ENCODE data around the genes ING5 and PDCD1.

DNA sequence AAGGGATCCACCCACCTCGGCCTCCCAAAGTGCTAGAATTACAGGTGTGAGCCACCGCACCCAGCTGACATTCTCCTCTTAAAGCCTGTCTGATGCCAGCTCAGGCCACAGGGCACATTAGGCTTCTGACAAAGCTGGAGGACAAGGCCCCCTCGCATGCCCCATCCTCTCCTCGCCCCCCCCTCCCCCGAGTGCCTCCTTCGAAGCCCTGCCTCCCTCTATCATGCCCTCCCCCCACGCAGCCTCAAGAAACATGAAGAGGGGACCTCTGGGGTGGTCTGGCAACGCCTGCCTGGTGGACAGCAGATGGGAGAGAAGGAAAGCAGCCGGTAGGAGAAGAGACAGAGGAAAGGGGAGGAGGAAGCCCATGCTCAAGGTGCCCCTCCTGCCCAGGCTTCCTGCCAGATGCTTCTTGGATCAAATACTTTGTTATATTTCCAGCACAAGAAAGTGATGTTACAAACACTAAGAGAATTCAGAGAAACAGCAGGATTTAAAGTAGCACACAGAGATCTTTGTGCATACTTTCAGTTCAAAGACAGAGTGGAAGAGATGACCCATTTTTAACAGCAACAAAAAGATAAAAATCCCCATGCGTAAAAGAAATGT, 18.9 kb downstream of the BOK start:
- PRO-cap, result no peak

DNA sequence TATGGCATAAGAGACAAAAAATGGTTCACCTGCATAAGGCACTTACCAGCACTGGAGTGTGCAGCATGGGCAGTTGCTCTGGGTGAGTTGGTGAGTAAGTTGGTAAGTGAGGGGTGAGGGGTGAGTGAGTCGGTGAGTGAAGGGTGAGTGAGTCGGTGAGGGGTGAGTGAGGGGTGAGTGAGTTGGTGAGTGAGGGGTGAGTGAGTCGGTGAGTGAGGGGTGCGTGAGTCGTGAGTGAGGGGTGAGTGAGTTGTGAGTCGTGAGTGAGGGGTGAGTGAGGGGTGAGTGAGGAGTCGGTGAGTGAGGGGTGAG, 17.4 kb downstream of the THAP4 start:
- PRO-cap, result no peak

GRCh38 chr2:241670576-241670738, 16.2 kb downstream of the DTYMK start:
- PRO-cap, result no peak

DNA sequence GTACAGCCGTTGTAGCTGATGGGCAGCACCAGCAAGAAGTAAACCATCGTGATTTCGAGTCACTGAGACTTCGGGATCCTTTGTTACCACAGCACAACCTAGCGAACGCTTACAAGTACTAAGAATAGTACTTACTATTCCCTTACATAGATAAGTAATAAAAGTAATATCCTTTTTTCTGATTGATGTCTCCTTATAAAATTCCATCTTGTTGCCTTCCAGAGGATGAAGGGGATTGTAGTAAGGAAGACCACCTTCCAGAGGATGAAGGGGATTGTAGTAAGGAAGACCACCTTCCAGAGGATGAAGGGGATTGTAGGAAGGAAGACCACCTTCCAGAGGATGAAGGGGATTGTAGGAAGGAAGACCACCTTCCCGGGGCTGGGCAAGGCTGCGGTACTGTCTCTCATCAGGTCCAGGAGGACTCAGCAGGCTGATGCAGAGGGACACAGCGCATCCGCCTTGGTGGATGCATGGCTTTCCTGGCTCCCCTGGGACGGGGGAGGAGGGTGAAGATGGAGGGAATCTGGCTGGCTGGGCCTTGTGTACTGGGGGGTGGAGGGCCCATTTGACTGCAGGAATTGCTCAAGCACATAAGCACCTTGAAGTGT, 3.1 kb upstream of the DTYMK start:
- PRO-cap, result no peak

- PRO-cap, result bidirectional peak, plus-strand start at chr2:241702040, minus-strand start at chr2:241701881; bidirectional peak, plus-strand start at chr2:241702483, minus-strand start at chr2:241702331; bidirectional peak, plus-strand start at chr2:241702764, minus-strand start at chr2:241702615
These were observed at the start of gene ING5 for GRCh38 chr2:241701813-241702871. Gene ING5 (plus strand): TSS chr2:241702039.

DNA sequence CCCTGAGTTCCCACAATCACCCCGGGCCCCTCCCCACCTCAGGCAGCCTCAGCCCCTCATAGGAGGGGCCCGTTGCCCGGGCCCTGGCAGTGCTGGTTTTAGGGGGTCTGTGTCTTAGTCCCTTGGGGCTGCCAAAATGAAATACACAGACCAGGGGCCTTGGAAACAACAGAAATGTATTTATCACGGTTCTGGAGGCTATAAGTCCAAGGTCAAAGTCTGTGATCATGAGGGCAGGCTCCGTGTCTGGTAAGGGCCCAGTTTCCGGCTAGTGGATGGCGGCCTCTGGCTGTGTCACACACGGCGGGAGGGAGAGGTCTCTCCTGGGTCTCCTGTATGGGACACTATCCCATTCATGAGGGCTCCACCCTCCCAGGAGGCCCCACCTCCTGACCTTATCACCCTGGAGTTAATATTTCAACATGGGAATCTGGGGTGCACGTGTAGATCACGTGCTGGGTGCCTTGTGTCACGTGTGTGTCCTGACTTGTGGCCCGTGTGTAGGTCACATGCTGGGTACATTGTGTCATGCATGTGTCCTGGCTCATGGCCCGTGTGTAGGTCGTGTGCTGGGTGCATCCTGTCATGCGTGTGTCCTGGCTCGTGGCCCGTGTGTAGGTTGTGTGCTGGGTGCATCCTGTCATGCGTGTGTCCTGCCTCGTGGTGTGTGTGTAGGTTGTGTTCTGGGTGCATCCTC, 9.9 kb downstream of the NEU4 start:
- PRO-cap, result no peak

- PRO-cap, result unidirectional peak, minus-strand start at chr2:241858890
These were observed at the start of gene PDCD1 for GRCh38 chr2:241858740-241859283. Gene PDCD1 (minus strand): TSS chr2:241858894.

DNA sequence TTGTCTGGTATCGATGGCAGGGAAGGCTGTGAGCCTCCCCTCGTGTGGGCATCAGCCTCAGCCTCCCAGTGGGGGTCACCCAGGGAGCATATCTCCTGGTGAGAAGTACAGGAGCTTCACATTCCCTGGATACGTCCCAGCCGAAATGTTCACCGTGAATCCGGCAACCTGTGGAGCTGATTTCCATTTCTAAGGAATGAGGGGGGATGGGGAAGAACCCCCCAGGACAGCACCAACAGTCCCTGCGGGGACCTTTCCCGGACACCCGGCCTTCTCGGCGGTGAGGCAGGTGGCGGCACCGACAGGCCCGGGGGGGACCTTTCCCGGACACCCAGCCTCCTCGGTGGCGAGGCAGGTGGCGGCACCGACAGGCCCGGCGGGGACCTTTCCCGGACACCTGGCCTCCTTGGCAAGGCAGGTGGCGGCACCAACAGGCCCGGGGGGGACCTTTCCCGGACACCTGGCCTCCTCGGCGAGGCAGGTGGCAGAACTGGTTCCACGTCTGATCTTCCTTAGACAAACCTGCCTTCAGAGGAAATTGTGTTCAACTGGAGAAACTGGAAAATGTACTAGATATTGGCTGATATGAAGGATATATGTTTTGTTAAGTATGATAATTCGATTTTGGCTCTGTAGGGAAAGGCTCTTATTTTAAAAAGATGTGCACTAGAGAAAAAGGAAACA, 9.5 kb downstream of the FAM240C start:
- PRO-cap, result no peak

GRCh38 chr2:241896139-241896619, 4.1 kb downstream of the FAM240C start:
- PRO-cap, result no peak

DNA sequence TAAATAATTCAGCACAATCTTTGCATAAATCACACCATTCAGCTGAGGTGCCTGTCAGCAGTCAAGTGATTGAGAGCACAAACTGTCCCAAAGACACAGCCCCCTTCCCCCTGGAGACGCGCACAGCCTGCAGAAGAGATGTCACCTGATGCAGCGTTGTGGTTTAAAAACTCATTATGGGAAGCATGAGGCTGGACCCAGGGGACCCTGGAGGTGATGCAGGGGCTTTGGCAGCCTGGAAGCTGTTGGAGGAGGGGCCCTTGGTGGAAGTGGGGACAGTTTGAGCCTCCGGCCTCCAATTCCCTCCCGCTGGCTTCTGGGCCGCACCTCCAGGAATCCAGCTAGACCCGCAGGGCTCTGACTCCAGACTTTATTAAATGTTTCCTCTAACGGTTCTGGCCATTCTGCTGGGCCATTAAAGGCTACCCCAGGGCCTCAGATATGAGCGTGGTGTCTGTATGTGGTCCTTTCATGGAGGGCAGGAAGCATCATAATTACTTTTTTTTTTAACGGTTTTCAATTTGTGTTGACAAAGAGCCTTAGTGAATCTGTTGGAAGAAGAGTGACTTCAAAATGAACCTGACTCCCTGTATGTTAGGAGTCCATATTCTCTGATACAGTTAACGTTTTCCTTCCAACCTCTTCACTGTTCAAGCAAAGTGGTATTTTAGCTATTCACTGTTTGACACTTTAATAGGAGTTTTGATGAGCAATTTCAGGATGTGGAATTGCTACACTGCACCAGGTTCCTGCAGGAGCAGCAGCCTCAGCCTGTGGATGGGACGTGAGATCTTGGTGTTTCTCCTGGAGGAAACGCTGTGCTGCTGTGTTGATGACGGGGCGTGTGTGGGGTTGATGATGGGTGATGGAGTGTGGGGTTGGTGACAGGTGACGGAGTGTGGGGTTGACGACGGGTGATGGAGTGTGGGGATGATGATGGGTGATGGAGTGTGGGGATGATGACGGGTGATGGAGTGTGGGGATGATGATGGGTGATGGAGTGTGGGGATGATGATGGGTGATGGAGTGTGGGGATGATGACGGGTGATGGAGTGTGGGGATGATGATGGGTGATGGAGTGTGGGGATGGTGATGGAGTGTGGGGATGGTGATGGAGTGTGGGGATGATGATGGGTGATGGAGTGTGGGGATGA, 67.9 kb upstream of the FAM240C start:
- PRO-cap, result no peak

DNA sequence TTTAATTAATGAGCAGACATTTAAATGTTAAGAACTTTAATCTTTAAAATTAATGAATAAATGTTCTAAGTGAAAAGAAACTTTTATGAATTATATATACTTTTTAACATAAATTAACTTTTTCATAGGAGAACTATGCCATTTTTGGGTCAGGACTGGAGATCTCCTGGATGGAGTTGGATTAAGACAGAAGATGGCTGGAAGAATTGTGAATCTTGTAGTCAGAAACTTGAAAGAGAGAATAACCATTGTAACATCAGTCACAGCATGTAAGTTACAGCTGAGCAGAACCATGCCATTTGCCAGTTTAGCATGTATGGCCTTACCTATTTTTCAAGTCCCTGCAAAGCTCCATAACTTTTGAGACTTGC, 194.5 kb upstream of the FAM240C start:
- PRO-cap, result no peak

Data from H9 (cell line).